Smooth muscle cell (in vitro differentiated cells): ENCODE results near the gene SLC16A11.

GRCh38 chr17:4972187-4972984 is 4.8 kb upstream of the SPAG7 start:
- RAMPAGE, long total RNA, result no peak

DNA sequence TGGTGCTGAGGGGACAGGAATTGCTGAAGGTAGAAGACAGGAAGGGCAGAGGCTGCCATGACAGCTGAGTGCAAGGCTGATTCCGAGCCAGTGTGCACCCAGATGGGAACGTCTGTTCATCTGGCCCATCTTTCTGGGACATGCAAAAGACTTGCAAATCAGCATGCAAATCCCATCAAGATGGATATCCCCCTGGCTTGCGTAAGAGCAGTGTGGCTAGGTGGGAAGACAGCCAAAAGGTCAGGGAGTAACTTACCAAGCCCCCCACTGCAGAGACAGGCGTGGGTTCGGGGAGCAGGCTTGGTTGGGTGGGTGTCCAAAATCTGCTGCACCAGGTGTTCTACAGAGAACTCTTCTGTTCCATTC is 6.5 kb downstream of the CAMTA2 start:
- RAMPAGE, long total RNA, result no peak

DNA sequence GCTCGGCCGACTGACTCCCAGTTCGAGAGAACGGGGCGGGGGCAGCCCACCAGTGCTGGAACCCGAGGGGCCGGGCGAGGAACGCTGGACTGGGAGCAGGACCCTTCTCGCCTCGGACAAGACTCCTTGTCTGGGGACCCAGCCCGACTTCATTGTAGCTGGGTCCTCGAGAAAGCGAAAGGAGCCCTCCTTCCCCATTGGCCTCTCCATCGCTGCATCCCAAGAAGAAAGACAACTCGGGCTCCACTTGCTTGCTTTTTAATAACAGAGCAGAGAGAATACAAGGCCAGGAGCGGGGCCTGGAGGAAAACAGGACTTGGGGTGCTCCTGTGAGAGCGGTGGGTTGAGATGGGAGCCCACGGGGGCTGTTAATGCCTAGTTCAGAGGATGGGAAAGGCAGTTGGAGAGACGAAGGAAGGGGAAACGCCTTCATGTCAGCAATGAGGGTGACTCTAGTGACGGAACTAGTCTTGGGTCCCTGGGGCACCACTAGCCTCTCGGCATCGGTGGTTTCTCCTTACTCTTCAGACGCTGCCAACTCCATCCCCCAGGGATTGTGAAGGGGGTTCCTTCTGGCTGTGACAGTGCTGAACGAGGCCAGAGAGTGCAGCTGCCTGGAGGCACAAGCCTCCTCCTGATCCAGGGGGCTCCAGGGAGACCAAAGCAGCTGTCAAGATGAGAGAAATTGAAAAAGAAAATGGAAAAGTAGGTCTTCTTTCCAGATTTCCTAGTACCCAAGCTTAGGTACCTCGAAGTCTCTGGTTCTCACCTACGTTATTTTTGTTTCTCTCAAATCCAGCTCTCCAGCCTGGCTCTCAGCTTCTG is 625 bp upstream of the CAMTA2 start:
- RAMPAGE, long total RNA, result no peak

DNA sequence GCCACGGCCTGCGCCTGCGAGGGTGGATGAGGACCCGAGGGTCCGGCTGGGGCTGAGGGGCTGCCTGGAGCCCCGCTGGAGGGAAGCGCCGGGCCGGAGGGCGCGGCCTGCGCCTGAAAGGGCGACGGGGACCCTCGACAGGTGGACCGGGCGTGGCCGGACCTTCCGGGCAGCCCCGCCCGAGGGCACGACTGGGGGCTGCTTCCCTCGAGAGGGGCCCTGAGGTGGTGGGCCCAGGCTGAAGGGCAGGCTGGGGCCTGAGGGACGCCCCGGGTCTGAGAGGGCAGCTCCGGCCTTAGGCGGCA is 300 bp downstream of the INCA1 start:
- RAMPAGE, long total RNA, result no peak

GRCh38 chr17:5096400-5096816 is 15.3 kb downstream of the ZNF232 start:
- RAMPAGE, long total RNA, result no peak

DNA sequence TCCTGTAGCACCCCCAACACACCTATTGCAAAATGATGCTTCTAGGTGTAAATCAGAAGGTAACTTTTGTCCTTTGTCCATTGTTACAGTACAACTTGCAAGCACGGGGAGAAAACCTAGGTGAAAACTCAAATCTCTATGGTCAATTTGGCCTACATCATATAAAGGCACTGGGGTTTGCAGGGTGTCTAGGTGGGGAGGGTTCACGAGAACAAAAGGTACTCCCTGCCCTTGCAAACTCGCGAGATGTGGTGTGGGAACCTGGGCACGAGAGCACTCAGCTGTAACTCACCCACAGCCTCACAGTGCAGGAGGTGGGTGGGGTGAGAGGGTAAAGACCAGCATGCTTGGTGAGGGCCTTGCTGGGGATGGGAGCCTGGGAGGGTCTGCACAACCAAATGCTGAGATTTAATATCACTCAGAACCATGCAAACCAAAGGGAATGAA is 18.4 kb upstream of the ZNF594 start:
- RAMPAGE, long total RNA, result no peak

DNA sequence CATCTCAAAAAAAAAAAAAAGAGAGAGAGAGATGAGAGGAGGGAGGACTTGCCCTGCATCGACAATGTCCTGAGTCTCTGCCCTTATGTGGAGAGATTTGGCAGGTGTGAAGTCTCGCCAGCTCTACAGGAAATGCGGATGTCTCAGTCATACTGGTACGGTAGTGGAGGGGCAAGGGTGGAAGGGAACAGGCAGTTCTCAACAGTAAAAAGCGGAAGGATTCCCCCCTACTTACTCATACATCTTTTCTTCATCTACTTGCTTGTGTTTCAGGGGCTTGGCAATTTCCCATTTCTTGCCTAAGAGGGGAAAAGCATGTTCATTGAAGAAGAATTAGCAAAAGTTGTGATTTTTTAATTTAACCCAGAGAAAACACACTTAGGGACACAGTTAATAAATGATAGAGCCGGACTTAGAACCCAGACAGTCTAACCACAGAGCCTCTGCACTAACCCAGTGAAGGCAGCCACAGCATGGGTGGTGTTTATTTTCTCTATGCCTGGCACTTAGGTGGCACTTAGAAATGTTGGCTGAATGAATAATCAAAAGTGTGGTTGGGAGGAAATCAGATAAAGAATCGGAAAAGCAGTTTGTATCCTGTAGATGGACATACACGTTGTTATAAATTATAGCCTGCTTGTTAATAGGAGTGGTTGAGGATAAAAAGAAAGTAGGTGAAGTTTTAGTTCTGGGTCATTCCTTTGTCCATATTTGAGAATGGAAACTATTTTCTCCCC is 13.4 kb downstream of the SCIMP start:
- RAMPAGE, long total RNA, result no peak

DNA sequence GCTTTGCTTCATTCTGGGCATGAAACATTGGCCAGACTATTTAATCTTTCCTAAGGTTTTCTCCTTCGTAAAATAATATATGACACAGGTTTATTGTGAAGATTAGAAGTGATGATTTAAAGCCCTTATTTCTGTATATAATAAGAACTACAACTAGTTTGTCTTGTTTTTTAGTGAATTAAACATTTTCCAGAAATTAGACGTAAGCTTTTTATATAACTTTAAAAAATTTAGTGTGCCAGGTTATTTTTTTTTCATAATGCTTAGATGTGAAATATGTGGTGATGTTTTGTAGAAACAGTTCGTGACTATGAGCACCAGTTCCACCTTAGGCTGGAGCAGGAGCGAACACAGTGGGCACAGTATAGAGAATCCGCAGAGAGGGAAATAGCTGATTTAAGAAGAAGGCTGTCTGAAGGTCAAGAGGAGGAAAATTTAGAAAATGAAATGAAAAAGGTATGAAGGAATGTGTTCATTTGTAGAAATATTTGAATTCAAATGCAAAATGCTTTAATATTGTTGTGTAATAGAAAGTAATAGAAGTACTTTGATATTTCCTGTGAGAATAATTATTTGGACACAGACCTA is 52.9 kb downstream of the RABEP1 start:
- RAMPAGE, long total RNA, result no peak

DNA sequence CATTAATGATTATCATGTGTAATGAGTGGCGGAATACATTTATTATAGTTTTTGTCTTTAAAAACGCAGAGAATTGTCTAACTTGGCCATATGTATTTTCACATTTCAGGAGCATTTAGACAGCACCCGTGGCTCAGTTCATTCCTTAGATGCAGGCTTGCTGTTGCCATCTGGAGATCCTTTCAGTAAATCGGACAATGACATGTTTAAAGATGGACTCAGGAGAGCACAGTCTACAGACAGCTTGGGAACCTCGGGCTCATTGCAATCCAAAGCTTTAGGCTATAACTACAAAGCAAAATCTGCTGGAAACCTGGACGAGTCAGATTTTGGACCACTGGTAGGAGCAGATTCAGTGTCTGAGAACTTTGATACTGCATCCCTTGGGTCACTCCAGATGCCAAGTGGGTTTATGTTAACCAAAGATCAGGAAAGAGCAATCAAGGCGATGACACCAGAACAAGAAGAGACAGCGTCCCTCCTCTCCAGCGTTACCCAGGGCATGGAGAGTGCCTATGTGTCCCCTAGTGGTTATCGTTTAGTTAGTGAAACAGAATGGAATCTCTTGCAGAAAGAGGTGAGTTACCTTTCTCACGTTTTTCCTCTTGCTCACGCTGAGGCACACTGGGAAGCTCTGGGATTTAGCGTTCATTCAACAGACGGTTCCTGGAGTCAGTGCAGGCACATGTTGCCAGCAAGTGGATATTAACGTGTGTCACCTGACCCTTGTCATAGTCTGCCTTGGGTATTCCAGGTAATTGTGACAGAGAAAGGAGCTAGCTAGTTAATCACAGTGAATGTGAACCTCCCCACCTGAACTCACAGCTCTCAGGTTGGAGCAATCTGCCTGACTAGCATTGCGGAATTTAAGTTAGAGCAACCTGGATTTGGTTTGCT is 58.1 kb downstream of the NUP88 start:
- RAMPAGE, long total RNA, result no peak

DNA sequence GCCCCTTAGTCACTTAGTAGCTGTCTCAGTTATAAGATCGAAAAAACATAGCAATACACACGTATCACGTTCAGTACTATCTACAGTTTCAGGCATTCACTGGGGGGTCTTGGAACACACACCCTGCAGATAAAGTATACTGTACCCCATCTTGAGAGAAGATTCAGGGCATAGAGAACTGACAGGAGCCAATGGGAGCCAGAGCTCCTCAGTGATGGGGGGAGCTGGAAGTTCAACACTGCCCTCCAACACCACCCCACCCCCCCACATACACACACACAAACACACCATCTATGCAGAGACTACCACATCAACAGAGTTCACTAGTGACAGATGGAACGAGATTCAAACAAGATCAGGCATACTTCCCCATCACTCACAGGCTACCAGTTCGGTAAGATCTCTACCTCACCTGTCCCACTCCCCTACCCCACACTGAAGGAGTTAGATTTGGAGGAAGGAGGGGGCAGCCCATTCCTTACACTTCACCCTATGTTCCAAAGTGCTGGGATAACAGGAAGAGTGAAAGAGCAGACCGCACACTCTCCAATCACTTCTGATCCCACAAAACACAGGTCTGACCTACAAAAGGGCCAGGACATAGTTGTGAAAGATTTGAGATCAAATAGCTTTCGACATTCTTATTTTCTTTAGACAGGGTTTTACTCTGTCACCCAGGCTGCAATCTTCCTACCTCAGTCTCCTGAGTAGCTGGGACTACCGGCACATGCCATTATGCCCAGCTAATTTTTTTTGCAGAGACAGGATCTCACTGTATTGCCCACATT is 6.9 kb downstream of the NUP88 start:
- RAMPAGE, long total RNA, result no peak

- RAMPAGE, long total RNA, result no peak
Measured at GRCh38 chr17:6098326-6098902, 28.2 kb downstream of the WSCD1 start.

GRCh38 chr17:6190310-6190930 is 120.2 kb downstream of the WSCD1 start:
- RAMPAGE, long total RNA, result no peak

DNA sequence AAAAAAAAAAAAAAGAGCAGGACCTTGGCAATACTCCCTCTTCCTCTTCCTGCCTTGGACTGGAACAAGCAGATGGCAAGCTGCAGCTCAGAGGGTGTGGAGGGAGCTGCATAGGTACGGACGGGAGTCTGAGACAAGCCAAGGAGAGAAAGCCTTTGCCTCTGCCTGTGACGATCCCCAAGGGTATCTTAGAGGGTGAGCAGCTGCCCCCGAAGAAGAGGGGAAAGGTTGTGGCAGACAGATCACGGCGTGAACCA is 109.2 kb downstream of the AIPL1 start:
- RAMPAGE, long total RNA, result no peak

GRCh38 chr17:6456750-6457528 is 12.7 kb downstream of the PIMREG start:
- RAMPAGE, long total RNA, result no peak

DNA sequence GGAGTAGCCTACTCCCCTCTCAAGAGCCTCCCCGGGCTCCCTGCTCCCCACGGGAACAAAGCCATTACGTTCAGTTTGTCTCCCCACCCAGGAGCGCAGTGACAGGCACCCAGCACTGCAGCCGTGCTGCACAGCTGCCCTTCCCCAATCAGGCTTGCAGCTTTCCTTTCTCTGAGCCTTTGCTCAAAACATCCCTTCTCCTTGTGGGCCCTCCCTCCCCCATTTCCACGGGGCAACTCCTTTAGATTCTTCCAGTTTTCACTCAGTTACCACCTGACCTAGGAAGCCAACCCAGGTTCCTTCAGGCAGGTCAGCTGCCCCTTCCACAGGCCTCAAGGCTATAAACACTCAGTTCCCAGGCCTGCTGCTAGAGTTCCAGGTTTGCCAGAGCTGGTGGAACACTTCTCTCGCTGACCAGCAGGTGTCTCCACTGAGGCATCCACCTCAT is 28.7 kb downstream of the PIMREG start:
- RAMPAGE, long total RNA, result no peak

GRCh38 chr17:6557023-6557622 is 768 bp upstream of the PITPNM3 start:
- RAMPAGE, long total RNA, result no peak

- RAMPAGE, long total RNA, result no peak
Measured at GRCh38 chr17:7018939-7019741, 3.7 kb upstream of the BCL6B start.

DNA sequence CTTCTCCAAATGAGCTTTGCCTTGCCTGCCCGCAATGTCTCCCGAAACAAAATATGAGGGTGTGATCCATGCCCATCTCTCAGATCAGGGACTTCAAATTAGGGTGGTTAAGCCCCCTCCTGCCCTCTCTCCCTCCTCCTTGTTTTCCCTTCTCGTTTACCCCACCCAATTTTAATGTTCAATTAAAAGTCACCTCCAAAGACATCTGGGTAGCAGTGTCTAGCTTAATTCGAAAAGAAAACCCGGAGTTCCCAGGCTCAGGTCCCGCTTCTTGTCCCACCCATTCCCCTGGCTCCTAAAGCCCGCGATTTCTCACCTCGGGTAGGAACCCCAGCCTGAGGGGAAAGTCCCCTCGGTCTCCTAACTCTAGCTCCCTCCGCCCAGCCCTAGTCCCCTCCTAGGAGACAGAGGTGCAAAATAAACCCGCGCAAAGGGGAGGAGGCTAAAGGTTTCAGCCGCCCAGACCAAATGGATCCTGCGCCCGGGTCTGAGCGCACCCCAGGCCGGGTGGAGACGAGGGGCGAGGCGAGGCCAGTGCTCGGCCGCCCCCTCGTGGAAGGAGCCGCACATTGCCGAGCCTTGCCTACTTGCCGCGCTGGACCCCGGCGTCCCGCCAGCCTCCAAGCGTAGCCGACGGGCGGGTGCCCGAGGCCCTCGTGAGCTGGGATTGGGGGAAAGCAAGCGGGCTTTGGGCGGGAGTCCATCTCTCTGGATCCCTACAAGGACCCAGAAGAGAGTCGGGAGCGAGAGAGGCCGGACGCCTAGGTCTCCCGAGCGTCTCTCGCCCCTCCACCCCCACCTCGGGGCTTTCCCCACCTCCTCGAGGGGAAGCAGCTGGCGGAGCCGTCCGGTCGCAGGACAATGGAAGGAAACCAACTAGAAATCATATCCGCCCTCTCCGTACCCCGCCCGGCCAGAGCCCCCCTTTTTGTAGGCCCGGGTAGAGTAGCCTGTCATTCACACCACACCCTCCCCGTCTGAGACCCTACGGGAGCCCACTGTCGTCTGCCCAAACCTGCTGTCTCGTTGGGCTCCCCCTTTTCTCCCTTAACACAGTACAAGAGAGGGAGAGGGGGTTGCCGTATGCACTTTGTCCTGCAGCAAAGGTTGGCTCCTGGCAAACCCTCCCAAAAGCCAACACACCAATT is 872 bp upstream of the BCL6B start:
- RAMPAGE, long total RNA, result no peak

DNA sequence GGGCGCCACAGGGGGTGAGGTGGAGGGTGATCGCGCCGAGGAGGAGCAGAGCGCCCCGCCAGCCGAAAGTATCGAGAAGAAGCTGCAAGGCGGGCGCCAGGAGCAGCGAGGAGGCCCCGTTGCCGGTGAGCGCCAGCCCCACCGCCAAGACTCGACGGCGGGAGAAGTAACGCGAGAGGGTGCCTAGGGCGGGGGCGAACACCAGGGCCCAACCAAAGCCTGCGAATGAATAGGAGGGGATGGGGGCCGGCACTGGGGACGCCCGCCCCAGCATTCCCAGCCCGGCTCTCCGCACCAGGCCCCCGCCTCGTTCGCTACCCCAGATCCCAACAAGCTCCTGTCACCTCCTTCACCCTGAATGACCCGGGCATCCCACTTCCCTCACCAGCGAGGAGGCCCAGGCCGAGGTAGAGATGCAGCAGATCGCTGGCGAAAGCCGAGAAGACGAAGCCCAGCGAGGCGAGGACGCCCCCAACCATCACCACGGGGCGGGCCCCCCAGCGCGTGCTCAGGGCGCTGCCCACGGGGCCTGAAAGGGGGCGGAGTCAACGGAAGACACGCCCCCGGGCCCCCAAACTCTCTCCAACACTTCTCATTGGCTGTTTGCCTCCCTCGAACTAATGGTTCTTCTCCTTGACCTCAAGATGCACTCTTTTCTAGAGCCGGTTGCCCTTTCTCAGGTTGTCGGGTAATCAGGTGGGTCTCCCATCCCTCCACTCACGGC is 1.2 kb downstream of the SLC16A11 start:
- RAMPAGE, long total RNA, result no peak

DNA sequence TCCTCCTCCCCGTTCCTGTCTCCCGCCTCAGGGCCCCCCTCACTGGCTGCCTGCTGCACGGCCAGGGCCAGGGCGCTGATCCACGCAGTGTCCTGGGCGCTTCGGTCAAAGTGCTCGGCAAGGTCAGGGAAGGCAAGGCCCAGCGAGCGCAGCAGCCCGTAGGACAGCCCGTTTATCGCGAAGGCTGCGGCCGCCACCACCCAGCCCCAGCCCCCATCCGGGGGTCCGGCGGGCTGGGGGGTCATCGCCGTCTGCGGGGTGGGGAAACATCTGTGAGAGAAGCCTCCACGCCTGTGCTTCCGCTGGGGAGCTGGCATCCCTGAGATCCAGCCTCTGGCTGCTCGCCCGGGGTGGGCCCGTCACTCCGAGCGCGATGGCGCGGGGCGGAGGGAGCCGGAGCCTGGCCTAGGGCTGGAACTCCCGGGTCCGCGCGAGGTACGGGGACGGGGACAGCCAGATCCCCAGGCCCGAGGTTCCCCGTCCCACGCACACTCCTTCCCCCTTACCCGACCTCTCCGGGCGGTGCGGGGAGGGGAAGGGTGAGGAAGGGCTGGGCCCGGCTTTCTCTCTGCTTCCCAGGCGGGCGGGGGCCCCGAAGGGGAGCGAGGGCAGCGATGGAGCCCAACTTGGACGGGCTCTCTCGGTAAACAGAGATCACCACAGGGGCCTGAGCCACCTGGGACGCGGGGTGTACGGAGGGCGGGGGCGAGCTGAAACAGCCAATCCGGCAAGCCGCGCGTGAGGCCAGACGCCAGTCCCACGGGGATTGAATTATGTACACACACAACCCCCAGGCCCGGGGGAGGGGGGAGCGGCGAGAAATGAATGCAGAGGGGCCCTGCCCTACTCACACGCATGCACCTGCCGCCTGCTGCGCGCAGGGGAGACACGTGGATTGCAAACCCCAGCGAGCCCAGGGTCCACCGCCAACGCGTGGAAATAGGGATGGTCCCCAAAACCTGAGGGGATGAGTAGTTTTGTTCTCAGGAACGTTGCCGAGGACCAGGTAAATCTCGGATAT is at the start of gene SLC16A11:
TSS of gene SLC16A11 (minus strand) at position 824 of the 1,021 bp plus-strand sequence.
- RAMPAGE, long total RNA, result no peak